Skin of body (tissue), 2 donors: ENCODE results near the genes NAPG and PSMG2.

GRCh38 chr18:9730559-9731103 lies 22.5 kb downstream of the RAB31 start:
- RAMPAGE, long total RNA = no peak

GRCh38 chr18:9743029-9743215 lies 34.8 kb downstream of the RAB31 start:
- RAMPAGE, long total RNA = no peak

DNA sequence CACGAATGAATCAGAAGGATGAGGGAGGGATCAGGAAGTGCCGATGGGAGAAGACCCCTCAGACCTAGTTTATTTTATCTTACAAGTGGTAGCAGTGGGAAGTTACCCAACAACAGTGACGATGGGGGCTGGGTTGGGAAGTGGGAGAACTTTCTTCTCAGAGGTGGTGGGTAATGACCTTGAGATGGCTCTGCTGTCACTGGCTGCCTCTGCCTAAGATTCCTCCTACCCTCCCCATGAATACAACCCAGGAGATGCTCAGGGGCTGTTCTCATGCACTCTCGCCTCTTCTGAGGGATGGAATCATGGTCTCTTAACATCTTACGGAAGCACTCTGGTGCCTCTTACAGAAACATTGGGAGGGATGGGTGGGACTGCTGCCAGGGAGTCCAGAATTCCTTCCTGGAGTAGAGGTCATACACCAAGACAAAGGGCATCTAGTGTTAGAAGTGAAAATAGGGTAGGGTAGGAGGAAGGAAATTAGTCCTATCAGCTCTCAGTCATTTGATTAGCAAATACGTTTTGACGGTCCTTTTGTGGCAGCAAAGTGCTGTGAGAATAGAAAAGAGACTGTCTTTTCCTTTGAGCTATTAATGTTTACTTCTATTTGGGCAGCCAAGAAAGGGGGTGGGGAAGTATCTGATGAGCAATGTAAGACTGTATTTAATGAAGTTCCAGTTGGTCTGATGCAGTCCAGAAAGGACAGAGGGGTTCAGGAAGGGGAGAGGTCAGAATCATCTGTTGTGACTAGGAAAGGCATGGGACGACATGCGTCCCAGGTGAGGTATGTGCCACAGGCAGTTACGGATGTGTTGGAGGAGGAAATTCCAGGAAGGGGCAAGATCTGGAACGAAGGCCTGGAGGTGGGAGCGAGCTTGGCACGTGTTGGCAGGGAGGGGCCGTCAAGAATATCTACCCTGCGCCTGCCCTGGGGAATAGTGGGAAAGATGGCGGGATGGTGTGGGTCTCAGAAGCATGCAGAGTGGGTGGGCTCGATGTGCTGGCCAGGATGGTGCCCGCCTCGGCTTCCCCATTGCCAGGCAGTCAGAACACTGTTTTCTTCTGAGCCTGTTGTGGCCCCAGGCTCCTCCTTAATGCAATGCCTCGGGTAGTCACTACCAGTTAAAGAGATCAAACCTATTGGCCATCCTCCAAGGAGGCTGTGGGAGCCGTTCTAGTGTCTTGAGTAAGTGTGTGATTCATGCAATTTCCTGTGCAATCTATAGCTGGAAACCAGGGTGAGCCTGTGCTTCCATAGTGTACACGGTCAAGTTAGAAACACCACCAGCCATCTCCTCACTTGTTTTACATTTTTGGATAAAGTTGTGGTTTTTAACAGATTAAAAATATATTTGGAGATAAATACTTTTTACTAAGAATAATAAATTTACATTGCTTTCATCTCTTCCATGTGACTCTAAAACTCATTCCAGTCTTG lies 58.0 kb upstream of the TXNDC2 start:
- RAMPAGE, long total RNA = no peak

GRCh38 chr18:9846636-9846895 lies 39.2 kb upstream of the TXNDC2 start:
- RAMPAGE, long total RNA = no peak

- RAMPAGE, long total RNA = no peak
These were observed 2.2 kb downstream of the VAPA start for GRCh38 chr18:9915676-9916709.

DNA sequence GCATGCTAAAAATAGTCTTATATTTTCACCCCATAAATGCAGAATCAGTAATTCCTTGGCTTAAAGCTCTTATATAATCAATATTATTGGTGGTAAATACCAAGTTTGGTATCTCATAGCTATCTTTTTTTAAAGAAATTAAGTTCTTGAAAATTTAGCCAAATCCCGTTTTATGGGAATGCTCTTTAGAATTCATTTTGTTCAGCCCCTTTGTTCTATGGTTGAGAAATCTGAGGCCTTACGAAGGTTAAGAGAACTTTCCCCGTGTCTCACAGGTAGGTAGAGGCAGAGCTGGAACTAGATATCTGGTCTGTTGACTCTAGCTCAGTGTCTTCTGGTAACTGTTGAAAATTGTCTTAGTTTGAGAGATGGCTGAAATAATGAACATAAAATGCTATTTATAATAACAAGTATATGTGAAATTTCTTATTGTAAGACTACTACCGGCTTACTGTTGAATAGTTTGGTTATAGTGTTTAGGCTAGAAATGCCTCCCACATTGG lies 42.2 kb downstream of the VAPA start:
- RAMPAGE, long total RNA = no peak

- RAMPAGE, long total RNA = no peak
These were observed 135.8 kb downstream of the VAPA start for GRCh38 chr18:10049589-10049984.

GRCh38 chr18:10078322-10078561 lies 164.4 kb downstream of the VAPA start:
- RAMPAGE, long total RNA = no peak

- RAMPAGE, long total RNA = no peak
These were observed 218.0 kb downstream of the VAPA start for GRCh38 chr18:10131747-10132363.

DNA sequence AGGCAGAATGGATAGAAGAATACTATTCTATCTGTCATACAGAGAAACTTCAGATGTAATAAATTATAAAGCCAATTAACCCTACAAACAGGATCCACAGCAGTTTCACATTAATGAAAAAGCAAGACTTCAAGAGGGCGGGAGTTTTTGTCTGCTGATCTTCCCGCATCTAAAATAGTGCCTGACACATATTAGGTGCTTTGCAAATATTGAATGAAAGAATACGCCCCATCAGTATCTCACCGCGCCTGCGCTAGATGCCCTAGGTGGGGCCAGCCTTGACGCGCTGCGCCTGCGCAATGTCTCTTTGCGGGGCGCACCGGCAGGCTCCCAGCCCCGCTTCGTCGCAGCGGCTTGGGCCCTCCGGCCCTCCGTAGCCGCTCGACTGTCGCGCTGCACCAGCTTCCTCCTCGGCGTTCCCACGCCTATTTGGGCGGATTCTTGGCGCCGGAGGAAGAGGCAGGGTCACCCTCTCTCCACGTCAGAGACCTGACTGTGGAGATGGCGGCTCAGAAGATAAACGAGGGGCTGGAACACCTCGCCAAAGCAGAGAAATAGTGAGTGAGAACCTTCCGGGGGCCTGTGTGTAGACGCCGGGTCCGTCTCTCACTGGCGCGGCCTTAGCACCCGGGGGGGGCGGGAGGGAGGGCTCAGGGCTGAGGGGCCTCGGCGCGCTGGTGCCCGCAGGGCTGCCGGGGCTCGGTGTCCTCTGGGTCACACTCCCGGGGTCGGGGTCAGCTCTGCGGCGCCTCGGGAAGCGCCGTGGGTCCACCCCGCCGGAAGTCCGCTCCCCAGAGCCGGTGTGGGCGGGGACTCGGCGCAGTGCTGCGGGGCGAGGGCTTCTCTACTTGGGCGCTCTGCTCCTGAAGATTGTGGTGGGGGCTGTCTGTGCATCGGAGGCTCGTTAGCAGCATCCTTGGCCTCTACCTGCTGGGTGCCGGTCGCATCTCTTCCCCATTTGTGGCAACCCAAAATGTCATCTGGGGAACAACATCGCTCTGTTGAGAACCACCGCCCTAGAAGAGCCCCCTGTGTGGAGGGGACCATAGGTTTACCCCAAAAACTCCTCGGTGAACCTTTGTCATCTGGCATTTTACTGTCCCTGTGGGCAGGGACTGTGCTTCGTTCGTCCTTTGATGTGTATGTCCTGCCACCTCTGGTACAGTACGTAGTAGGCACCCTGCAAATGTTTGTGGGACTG lies at the start of gene NAPG:
NAPG (plus strand) TSS at position 426 of the 1,201 bp plus-strand sequence.
- RAMPAGE, long total RNA = no peak

DNA sequence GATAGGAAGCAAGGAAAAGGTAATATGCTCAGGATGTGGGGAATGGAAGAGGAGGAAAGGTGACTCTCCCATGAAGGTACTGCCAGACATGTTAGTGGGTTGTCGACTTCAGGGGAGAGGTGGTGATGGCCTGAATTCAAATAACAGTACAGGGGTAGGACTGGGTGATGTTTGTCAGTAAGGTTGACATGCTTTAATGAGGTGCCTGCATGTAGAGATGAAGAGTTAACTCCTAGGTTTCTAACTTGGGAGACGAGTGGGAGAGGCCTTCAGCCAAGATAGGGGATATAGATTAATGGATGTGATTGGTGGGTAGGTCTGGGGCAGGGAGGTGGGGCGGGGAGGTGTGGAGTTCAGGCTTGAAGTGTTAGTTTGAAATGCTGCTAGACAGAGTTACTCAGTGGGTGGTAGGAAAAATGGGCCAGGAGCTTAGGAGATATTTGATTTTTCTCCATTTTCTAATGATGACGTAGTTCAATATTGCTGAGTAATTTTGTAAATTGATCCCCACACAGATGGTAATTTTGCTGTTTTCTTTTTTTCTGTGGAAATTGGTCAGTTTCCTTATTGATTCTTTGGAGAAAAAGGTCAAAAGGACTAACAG lies 2.7 kb downstream of the NAPG start:
- RAMPAGE, long total RNA = no peak

GRCh38 chr18:10927350-10927875 lies 222.0 kb downstream of the PIEZO2 start:
- RAMPAGE, long total RNA = no peak

DNA sequence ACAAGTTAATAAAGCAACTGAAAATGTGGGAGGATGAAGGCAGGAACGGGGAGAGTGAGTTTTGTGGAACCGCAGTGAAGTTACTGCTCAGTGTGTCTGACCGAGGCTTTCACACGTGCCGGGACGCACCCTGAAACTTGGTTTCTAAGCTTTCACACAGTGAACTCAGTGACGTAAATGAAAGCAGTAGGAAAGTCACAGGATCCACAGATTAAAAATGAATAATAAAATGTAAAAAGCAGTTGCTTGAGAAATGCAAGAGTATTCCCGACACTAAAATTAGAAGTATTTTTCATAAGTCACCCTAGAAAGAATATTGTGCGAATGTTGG lies 32.7 kb upstream of the CHMP1B start:
- RAMPAGE, long total RNA = no peak

GRCh38 chr18:12254521-12254930 lies 365 bp downstream of the CIDEA start:
- RAMPAGE, long total RNA = no peak

DNA sequence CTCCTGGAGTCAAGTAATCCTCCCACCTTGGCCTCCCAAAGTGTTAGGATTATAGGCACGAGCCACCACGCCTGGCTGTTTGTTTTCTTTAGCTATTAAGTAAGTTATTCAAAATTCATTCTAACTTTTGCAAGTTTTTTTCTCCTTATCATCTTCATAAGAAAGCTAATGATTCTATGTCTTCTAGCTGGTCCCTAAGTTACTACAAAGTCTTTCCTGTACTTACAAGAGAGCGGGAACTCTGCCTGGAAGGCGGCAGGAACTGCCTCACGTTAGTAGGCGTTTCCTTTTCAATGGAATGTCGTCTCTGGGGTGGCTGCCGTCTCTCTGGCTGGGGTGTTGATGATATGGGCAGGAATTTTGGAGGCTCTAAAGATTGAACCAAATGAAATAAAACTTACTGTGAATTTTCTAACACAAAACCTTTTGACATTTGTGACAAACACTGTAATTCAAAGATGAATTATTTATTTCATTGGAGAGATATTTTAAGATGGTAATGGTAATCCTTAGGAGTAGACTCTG lies 55.5 kb downstream of the PRELID3A start:
- RAMPAGE, long total RNA = no peak

DNA sequence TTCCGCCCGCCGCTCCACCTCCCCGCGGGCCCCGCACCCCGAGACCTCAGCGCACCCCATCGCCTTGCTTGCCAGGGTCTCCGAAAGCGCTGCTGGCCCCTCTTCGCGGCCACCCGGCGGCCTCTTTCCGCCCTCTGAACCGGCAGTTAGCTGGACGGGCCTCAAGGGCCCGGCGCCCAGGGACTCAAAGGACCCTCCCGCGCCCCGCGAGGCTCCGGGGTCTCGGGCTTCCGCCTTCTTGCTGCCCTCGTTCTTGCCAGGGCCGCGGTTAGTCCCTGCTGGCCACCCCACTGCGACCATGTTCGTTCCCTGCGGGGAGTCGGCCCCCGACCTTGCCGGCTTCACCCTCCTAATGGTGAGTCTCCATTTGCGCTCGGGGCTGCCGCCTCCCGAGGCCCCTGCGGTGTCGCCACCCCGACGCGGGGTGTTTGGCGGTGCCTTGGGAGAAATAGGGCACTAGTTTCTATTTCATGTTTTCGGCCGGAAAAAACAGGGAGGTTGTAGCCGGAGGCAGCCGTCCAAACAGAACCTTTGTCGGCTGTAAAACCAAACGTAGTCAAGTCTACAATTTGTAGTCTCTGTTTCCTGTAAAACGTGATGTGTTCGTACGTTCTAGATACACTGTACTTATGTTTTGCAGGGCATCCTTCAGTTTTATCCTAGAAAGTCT lies at the start of gene PSMG2:
PSMG2 (plus strand) TSS at position 233 of the 670 bp plus-strand sequence.
- RAMPAGE, long total RNA = start-site peak on the plus strand centred at position 223 of the sequence, 67 bp wide, 511 and 29 reads in 2 replicates

GRCh38 chr18:12880347-12880478 lies 3.8 kb downstream of the PTPN2 start:
- RAMPAGE, long total RNA = no peak

DNA sequence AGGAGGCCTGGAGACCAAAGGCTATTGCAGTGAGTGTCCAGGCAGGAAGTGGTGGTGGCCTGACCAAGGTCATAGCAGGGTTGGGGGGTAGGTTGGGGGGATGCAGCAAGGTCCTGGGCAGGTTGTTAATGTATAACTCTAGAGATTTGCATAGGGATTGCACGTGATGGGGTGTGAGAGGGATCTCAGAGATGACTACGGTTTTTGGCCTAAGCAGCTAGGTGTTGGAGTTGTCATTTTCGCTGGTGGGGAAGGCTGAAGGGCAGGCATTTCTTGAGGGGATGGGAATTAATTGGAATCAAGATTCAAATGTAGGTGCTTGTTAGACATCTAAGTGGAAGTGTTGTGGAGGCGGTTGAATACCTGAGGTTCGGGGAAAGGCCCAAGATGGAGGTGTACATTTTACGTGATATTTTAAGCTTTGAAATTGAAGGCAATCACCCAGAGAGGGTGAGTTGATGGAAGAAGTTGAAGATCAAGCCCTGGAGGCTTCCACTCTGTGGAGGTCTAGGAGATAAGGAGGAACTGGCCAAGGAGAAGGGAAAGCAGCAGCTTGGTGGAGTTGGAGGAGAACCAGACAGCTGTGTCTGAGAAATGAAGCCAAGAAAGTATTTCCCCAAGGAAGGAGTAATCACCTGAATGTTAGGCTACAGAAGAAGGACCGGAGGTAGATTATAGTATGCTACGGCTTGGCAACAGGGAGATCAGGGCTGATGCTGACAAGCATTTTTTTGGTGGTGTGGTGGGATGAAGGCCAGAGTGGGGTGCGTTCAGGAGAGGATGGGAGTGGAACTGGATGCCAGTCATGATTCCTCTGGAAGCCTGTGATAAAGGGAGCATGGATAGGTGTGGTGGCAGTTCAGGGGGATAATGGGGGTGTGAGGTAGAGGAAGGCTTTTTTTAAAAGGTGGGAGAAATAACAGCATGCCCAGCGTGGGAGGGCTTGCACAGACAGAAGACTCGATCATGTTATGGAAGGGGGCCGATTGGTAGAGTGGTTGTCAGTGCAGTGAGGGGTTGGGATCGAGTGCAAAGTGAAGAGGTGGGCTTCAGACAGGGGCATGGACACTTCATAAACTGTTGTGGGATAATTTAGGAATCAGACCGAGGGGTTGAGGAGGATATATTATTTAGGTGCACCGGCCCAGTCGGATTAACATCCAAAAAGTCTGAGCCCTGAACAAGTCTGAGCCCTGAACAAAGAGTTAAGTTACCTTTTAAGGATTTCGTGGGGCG lies 5.4 kb downstream of the CEP192 start:
- RAMPAGE, long total RNA = no peak

GRCh38 chr18:13137084-13137857 lies 81.3 kb upstream of the LDLRAD4 start:
- RAMPAGE, long total RNA = no peak

GRCh38 chr18:13138777-13139191 lies 79.8 kb upstream of the LDLRAD4 start:
- RAMPAGE, long total RNA = no peak